PFSK-1 (cell line): Measurements from ENCODE around the gene SPATA33.

DNA sequence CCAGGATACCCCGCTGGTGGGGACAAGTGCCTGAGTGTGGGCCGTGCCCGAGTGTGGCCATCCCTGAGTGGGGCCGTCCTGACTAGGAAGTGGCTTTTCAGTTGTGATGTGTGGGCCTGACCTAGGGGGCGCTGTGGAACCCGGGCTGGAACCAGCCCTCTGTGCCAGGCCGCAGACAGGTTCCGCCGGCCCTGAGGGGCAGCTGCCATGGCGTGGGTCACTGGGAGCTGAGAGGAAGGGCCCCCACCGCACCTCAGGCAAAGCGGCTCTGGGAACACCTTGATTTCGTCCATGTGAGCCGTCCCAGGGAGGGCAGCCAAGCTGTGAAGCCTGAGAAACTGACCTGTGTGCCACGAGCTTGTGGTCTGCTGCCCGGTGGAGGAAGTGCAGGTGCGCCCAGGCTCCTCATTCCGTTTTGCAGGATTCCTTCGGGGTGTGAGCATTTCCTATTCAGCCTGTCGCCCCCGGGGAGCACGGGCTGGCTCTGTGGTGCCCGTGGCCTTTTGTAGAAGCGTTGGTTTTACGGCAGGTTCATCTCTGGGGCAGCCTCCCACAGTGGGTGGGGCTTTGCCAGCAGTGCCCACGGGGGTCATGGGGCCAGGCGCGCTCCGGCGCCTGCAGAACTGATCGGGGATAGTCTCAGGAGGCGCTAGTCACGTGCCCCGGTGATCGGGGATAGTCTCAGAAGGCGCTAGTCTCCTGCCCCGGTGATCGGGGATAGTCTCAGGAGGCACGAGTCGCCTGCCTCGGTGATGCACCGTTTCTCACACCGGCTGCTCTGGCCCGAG is 5.3 kb downstream of the RPL13 start:
- RRBS: 25% methylated on average over 21 of the region's 44 CpGs

DNA sequence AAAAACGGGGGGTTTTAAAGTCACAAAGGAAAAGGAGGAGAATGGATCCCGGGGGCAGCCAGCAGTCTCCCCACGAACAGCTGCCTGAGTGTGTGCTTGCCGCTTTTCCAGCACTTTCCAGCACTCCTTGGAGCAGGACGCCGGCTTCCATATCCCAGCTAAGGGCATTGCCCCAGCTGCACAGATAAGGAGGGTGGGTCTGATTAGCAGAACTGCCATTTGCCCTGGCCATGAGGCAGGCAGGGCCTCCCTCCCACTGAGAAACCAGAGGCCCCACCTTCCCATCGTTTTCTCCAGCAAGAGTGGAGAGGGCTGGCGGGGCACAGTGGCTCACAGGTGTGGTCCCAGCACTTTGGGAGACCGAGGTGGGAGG is 19.0 kb downstream of the DPEP1 start:
- RRBS: 66% methylated on average over 4 of the region's 9 CpGs

DNA sequence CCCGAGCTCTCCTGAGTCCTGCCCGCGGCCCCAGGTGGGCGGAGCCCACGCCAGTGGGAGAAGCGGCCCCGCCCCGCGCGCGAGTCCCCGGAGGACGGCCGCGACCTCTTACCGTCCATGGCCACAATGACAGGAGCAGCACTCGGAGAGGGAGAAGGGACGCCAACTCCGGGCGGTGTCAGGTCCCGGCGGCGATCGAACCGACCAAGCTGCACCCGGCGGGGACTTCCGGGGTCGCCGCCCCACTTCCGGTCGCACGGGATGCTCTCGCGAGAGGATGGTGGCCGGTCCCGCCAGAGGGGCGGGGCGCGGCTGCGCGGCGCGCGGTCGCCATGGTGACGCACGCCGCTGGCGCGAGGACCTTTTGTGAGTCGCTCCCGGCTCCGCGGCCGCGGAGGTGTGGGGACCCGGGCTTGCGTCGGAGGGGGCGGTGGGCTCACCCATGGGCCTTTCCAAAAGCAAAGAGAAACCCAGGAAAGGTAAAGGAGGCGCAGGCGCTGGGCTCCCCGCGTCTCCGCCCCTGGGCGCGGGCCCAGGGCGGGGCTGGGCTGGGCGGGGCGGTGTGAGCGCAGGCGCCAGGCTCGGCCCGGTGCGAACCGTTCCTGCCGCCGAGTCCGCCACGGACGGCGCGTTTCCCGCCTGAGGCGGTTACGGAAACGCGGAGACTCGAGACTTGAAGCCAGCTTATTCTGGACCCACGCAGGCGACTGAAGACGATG is at the start of gene SPATA33:
SPATA33 (plus strand) TSS at position 367 of the 719 bp plus-strand sequence.
- RRBS: 2% methylated on average over 27 of the region's 93 CpGs

DNA sequence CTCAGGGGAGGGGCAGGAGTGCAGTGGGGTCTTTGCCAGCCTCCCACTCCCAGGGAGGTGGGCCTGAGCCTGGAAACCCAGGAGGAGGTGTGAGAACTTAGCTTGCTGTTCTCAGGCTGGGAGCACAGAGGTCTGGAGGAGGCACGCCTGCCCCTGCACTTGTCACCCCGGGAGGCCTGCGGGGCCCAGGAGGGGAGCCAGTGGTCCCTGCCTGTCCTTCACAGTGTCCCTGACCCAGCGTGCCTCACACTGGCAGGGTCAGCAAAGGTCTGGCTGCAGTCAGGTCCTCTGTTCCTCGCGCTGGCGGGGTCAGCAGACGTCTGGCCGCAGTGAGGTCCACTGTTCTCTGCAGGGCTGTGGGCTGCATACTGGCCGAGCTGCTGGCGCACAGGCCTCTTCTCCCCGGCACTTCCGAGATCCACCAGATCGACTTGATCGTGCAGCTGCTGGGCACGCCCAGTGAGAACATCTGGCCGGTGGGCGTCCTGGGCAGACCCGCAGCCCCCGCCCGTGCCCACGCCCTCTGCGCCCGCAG is 7.1 kb downstream of the SPATA2L start:
- RRBS: 11% methylated on average over 6 of the region's 24 CpGs

DNA sequence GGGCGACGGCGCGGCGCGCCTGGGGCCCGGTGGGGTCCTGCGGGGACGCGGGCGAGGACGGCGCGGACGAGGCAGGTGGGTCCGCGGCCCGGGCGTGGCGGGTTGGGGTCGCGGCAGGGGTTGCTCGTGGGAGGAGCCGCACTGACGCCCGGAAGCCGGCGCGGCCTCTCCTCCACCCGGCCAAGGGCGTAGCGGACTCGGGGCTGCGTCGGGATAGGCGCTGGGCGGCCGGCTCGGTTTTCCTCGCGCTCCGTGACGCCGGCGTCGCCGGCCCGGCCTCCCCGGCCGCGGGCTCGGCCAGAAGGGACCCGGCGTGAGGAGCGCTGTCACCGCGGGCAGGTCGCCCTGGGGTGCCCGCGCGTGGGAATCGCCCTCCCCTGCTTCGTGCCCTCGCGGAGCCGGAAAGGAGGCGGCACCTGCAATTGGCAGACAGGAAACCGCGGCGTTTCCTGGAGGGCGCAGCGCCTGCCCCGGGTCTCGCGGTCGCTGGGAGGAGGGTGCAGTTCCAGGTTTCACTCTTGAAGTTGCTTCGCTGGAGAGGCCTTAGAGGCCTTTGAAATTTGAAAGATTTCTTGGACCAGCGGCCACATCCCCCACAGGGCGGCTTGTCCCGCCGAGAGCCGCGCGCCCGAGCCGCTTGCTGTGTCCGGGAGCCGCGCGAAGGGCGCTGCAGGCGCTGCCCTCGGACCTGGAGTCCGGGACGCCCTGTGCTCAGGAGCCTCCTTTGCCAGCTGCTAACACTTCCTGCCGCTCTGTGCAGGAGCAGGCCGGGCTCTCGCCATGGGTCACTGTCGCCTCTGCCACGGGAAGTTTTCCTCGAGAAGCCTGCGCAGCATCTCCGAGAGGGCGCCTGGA is 661 bp downstream of the ZNF276 start:
- RRBS: under 1% methylated on average over 64 of the region's 104 CpGs

DNA sequence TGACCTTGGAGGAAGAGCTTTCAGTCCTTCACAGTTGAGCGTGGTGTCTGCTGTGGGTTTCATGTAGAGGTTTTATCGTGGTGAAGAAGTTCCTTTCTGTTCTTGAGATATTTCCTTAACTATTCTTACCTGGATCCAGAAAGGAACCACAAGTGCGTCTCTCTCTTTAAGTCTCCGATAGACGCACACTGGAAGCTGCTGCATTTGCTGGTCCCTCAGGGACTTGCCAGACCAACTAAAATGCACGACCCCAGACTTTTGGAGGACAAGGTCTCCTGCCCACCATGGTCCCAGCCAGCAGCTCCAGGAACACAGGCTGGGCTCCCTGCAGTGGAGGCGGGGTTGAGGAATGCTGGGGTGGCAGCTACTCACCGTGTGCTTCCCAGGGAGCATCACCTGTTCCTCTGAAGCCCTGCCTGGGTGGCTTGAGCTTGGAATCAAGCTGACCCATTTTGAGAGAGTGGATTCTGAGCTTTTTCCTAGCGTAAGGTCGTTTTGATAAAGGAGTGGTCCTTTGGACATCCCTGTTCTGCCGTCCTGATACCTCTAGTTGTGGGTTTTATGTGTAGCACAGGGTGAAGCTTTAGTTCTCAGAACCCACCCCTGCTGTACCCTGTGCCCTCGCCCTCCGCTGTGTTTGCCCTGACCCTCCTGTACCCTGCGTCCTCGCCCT is 10.8 kb downstream of the ZNF276 start:
- RRBS: no CpG with 5 or more reads among the region's 15 CpGs

- RRBS: no CpG with 5 or more reads among the region's 8 CpGs
Observed at GRCh38 chr16:89741538-89742199, 20.3 kb downstream of the ZNF276 start.

DNA sequence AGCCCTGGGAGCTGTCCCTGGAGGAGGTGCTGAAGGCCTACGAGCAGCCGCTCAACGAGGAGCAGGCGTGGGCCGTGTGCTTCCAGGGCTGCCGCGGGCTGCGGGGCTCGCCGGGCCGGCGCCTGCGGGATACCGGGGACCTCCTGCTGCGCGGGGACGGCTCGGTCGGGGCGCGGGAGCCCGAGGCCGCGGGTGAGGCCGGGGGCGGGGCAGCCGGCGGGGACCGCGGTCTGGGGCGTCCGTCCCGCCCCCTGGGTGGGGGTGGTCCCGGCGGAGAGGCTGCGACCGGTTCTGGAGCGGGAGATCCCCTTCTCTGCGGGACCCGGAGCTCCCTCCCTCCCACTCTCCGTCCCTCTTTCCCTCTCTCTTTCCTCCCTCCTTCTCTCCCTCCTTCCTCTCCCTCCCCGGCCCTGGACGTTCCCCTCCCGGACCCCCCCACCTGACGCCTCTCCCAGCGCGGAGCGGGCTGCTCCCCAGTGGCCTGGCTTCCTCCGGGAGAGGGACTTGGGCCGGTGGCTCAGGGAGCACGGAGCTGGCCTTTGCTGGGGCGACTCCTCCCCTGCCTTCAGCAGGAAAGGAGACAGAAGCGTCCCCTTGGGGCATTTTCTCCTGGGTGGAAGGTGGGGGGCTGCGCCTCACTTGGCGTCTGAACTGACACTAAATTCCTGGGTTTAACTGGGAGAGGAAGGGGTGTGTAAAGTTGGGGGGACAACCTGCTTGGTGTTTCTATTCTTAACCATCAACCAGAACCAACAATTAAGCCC is 510 bp downstream of the SPIRE2 start:
- RRBS: 1% methylated on average over 32 of the region's 55 CpGs

- RRBS: no CpG with 5 or more reads among the region's 18 CpGs
Observed at GRCh38 chr16:89853242-89853752, 20.1 kb upstream of the TCF25 start.

DNA sequence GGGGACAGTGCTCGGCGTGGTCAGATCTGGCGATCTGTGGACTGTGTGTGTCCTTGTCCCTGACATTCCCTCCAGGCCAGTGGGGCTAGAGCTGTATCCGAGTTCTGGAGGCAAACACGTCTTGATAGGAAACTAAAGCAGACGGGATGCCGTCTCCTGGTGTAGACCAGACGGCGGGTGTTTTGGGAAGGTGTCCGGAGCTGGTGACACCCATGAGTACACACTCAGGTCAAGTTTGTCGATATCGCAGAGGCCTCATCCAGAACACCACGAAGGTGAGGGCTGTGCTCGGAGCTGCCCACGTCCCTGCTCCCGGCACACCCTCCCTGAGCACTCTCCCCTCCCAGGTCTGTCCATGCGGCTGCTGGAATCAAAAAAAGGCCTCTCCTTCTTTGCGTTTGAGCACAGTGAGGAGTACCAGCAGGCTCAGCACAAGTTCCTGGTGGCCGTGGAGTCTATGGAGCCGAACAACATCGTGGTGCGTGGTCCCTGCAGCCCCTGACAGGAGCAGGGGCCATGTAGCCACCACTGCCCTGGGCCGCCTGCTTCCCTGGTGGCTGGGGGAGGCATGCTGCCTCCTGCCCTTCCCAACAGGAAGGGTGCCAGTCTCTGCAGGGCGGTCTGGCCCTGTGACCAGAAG is 20.1 kb downstream of the TCF25 start:
- RRBS: 100% methylated on average over 4 of the region's 24 CpGs

DNA sequence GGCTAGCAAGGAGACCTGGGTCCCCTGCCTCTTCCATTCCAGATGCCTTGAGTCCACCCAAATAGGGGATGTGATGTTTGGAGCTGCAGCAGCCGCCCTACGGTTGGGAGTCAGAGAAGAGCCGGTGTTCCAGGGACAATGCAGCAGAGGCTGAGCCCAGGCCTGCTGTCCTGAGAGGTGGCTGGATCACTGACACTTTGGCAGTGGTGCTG is 5.6 kb upstream of the MC1R start:
- RRBS: no CpG with 5 or more reads among the region's 3 CpGs

DNA sequence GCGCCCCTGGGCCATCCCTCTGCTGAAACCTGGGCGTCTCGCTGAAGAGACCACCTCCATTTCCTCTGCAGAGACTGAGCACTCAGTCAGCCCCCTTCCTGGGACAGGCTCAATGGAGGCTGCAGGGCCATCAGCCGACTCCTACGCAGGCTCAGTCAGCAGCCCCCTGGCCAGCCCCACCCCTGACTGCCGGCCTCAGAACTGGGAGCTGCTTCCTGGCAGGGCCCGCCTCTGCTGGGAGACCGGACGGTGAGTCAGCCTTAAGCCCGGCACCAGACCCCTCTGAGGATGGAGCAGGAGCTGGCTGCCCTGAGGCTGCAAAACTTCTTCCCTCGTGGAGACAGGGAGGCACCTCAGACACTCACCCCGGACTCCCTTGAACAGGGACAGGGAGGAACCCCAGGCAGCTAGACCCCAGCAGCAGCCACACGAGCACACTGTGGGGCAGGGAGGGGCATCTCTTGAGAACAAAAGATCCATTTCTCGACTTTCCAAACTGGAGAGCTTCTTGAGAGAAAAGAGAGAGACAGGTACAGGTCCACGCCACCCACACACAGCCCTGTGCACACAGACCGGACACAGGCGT is 1.4 kb upstream of the TUBB3 start:
- RRBS: 3% methylated on average over 8 of the region's 17 CpGs

DNA sequence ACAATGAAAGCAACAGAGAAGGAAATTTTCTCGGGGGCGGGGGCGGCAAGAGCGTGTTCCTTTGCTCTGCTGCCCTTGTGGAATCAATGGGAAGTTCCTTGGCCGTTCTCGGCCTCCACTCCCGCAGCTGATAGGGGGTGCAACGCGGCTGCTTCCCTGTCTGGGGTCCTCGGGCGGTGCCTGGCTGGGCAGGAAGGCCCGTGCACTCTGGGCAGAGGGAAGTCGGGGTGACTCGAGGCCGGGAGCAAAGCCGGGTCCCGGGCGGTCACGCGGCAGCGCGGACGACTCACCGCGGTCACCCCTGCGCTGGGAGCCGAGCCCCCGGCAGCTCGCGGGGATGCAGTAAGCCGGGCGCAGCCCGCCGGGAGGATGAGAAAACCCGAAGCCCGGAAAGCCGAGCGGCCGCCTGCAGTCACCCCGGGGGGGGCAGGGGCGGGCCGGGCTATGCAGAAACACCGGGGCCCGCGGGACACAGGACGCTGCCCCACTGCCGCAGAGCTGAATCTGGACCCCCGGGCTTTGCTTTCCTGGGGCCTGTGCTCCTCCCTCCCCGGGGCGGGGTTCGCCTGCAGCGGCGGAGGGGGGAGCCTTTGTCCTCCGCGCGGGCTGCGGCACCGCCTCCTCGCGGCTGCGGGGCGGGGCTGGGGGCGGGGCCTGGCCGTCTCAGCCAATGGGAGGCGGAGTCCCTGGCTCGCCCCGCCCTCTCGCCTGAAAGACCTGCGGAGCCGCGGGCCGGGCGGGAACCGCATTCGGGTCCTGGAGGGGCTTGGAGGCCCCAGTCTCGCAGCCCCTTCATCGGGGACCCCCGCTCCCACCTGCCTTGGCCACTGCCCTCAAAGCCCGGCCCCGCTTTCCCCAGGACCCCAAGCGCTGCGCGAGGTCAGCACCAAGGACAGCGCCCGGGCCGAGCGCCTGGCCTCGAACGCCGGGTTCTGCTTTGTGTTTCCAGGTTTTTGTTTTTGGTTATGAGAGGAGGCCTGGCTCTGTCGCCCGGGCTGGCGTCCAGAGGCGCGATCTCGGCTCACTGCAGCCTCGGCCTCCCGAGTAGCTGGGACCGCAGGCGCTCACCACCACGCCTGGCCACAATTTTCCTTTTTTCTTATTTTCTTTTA is 2.8 kb downstream of the TUBB3 start:
- RRBS: 3% methylated on average over 32 of the region's 101 CpGs